MCF 10A (cell line): ENCODE results near the gene KRT83.

DNA sequence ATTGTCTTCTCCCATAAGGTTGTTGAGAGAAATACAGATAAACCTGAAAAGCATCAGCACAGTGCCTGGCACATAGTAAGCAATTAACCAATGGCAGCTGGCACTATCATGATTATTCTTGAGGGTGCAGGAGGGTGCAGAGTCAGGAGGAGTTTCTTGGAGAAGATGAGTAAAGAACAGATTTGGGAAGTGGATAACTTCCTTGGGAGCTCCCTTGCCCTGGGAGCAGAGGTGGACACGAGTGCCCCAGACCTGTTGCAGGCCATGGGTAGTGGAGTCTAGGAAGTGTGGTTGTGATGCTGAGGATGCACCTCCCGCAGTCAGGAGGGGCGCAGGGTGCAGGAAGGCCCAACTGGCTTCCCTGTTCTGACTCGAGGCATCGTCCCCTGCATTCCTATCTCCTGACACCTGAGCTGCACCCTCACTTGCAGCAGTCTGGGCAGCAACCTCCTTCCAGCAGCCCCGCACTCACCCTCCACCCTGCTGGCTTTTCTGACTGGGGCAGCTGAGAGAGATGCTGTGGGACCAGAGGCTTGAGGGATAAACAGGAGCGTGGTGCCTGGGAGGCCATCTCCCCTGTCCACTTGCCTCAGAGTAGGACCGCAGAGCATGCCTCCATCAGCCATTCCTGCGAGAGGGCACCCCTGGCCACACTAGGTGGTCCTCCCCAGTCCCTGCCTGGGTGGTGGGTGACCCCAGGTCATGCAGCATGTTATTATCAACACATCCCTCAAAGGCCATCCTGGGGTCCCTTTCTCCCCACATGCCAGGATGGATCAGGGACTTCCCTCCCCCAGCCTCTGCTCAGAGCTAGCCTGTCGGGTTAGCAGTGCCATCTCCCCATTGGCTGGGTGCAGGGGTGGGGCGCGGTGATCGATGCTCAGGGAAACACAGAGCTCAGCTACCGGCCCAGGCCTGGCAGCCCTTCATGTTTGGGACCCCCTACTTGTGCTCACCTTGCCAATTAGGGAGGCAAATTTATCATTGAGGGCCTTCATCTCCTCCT, 864 bp downstream of the KRT80 start:
- PRO-cap, result bidirectional peak, plus-strand start at position 891 of the sequence, minus-strand start at position 590 of the sequence
- RRBS, result no CpG with 5 or more reads among the region's 14 CpGs

- PRO-cap, result no peak
- RRBS, result no CpG with 5 or more reads among the region's 7 CpGs
These were observed 8.5 kb upstream of the KRT80 start for GRCh38 chr12:52200331-52200671.

DNA sequence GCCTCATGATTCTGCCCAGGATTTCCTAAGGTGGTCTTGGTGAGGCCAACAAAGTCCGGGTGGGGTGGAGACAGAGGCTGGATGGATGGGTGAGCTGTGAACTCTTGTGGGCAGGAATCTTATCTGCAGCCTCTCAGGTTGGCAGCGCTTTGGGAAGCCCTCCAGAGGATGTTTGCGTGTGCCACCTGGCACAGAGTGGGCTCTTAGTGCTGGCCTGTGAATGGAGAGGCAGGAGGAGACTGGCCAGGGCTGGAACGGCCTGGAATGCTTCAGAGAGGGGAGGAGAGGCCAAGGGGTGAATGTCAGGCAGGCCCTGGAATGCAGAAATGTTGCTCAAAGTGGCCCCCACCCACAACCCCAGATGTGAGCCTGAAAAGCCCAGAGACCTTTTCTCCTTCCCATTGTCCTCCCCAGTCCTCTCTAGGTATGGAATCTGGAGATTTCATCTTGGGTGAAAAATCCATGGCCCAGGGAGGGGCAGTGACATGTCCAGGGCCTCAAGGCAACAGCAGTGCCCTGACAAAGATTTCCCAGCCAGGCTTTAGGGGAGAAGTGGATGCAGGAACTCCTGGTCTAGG, 2.1 kb upstream of the KRT7 start:
- PRO-cap, result bidirectional peak, plus-strand start at position 272 of the sequence, minus-strand start at position 197 of the sequence
- RRBS, result no CpG with 5 or more reads among the region's 4 CpGs

DNA sequence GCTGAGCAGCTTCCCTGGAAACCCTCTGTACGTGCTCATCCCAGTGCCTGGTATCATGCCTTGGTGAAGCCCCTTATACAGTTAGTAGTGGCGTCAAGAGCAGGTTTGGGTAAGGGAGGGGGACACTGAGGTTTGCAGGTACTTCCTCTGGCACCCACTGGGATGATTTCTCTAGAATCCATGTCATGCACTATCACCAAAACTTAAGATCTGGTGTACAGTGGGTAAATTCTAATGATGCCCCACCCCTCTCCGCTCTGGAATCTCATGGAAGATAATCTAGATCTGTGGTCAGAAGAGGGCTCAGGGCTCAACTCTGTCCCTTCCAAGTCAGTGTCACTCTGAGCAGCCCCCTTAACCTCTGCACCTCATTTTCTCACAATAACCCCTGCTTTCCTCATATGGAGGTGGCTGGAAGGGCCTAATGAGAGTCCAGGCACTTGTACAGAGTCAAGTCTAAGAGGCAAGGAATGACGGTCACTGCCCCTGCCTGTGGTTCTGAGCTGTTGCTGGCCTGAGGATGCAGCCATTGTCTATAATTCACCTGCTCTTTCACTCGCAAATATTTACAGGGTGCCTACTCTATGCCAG, 19.9 kb upstream of the KRT86 start:
- PRO-cap, result unidirectional peak, plus-strand start at position 249 of the sequence; unidirectional peak, plus-strand start at position 280 of the sequence; unidirectional peak, plus-strand start at position 457 of the sequence
- RRBS, result no CpG with 5 or more reads among the region's 5 CpGs

GRCh38 chr12:52321175-52321816, at the start of gene KRT83:
Gene KRT83, minus strand, starts transcription at chr12:52321398.
- PRO-cap, result no peak
- RRBS, result 89% methylated on average over 4 of the region's 16 CpGs

DNA sequence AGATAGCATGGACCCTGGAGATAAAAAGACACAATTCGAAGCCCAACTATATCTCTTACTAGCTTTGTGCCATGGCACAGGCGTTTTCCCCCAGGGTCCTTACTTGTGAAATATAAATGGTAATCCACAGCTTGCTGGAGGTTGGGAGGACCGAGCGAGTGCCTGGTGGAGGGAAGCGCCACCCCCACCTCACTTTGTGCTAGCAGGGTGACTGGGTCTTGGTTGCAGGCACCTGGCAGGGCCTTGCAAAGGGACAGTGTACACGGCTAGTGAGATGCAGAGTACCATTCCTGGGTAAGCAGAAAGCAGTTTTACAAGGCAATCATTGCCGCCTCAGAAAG, 2.5 kb upstream of the KRT83 start:
- PRO-cap, result no peak
- RRBS, result no CpG with 5 or more reads among the region's 7 CpGs

GRCh38 chr12:52488207-52488774, 4.8 kb downstream of the KRT6A start:
- PRO-cap, result no peak
- RRBS, result no CpG with 5 or more reads among the region's 9 CpGs

- PRO-cap, result bidirectional peak, plus-strand start at chr12:52860389, minus-strand start at chr12:52860190
- RRBS, result no CpG with 5 or more reads among the region's 6 CpGs
These were observed 11.4 kb upstream of the KRT78 start for GRCh38 chr12:52859988-52860735.

- PRO-cap, result no peak
- RRBS, result no CpG with 5 or more reads among the region's 4 CpGs
These were observed 9.8 kb upstream of the KRT8 start for GRCh38 chr12:52914670-52915072.

GRCh38 chr12:53058152-53058946, 8.5 kb downstream of the TNS2 start:
- PRO-cap, result no peak
- RRBS, result no CpG with 5 or more reads among the region's 25 CpGs

DNA sequence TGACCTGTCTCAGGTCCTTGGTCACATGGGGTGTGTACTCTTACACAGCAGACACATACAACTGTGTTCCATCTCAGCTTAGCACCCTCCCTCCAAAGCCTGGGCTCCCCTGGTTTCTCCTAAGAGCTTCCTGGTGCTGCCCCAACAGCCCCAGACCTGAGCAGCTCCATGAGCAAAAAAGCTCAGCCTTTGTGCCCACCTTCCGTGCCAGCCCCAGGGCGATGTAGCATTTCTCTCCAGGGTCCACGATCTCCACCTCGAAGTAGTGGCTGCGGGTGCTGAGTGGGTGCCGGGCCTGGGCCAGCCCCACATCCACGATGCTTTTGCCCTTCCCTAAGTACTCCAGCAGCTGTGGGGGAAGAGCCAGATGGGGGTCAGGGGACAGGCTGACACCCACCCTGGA, 11.2 kb downstream of the SPRYD3 start:
- PRO-cap, result no peak
- RRBS, result no CpG with 5 or more reads among the region's 7 CpGs

DNA sequence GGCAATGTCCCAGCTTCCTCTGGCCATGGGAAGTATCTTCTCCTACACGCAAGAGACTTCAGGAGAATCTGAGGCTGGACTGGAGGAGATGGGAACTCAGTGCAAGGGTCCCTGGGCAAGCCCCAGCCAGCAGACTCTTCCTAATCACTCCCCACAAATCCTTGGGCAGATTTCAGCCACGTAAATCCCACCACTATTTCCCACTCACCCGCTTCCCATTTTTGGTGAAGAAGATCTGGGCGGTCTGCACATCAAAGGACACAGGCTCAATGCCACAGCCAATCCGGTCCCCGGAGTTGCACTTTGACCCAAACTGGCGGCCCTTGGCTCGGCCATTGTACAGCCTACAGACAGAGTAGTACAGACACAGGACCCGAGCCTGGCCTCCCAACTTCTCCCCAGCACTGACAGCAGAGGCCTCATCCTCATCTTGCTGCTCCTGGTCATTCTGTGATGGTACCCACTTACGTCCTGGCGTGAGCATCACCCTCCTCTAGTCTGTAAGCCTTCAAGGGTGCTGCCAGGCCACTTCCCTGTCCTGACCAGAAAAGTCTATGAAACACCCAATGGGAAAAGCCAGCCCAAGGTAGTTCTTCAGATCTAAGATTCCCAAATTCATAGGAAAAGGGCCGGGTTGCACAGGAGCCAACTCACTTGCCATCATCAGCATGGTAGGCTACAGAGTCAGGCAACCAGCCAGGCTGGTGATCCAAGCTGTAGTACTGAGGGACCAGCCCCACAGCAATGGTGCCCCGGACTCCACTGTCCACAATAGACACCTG, 4.6 kb downstream of the SPRYD3 start:
- PRO-cap, result no peak
- RRBS, result no CpG with 5 or more reads among the region's 13 CpGs

DNA sequence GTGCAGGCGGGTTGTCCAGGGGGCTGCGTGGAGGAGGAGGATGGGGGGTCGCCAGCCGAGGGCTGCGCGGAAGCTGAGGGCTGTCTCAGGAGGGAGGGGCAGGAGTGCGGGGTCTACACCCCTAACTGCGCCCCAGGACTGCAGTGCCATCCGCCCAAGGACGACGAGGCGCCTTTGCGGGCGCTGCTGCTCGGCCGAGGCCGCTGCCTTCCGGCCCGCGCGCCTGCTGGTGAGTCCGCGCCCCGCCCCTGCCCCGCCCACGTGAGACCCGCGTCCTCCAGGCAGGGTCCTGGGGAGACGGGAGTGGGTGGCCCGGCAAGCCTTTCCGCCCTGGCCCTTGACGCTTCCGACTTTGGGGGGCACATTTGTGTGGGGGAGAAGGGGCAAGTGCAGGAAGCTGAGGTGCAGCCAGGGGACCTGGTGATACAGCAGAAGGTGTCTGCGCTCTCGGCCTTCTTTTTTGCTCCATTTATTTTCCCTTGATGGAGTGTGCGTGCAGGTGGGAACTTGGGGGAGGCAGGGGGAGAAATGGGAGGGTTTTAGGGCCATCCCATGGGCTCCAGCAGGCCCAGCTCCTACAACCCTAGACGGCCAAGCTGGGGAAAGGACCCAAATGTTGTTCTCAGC, 469 bp downstream of the IGFBP6 start:
- PRO-cap, result bidirectional peak, plus-strand start at position 264 of the sequence, minus-strand start at position 199 of the sequence
- RRBS, result 0% methylated on average over 9 of the region's 37 CpGs

DNA sequence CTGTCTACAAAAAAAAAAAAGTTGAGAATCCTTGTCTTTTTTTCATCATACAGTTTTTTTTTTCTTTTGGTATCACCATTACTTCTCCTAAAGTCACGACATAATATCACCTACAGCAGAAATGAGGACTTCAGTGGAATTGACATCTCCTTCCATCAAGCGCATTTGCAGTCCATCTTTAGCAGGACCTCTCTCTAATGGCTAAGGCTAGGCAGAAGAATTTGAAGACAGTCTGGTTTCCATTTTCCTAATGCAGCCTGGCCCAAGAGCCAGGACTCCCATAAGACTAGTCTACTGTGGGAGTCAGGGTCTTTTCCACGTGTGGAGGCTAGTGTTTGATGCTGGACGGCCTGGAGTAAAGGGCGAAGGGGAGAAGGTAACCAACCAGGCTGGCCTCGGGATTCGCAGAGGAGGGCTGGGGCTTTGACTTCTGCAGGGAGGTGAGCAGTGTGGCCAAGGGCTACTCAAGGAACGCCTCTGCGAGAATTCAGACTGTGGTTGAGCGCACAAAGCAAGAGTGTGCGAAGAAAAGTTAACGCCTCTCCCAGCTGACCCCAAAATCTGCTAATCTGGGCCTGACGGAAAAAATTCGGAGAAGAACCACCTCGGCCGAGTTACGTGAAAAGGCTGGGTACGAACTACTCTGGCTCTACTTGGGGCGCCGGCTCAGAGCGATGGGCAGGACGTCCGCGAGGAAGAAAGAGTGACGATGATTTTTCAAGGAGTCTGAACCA, 692 bp upstream of the ZNF740 start:
- PRO-cap, result bidirectional peak, plus-strand start at position 407 of the sequence, minus-strand start at position 406 of the sequence
- RRBS, result no CpG with 5 or more reads among the region's 25 CpGs

- PRO-cap, result no peak
- RRBS, result no CpG with 5 or more reads among the region's 28 CpGs
These were observed 11.9 kb upstream of the CSAD start for GRCh38 chr12:53192208-53193352.

DNA sequence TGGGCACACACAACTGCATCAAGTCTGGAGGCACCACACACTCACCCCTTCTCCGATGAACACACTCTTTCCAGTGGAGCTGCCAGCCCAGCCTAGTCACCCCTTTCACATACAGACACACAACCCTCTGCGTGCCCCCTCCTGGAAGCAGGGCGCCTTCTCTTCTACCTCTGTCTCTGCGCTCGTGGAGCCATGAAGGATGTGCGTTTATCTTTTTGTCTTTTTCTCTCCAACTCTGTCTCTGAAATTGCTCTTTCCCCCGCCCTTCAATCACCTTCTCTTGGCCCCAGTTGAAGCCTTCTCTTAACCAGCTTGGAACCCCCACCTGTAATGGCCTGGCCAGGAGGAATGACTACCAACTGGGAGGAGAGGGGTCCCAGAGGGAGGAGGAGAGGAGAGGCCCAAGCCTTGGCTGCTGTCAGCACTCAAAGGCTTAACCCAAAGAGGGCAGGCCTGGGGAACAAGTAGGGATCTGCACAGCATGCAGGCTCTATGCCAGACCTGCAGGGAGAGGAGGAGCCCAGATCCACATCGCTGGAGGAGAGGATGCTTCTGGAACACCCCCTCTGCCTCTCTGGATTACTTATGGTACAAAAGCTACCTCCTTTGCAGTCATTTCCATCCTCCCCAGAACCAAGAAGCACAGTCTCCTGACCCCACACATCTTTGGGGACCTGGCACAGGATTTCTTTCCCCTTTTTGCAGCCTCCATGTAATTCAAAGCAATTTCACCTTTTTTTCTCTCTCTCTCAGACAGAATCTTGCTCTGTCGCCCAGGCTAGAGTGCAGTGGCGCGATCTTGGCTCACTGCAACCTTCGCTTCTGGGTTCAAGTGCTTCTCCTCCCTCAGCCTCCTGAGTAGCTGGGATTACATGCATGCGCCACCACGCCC, 6.4 kb downstream of the RARG start:
- PRO-cap, result no peak
- RRBS, result no CpG with 5 or more reads among the region's 14 CpGs

GRCh38 chr12:53232841-53233268, 846 bp upstream of the RARG start:
- PRO-cap, result no peak
- RRBS, result 0% methylated on average over 2 of the region's 8 CpGs

- PRO-cap, result bidirectional peak, plus-strand start at chr12:53324967, minus-strand start at chr12:53324865; bidirectional peak, plus-strand start at chr12:53325328, minus-strand start at chr12:53325176
- RRBS, result under 1% methylated on average over 19 of the region's 75 CpGs
These were observed 3.5 kb upstream of the AAAS start for GRCh38 chr12:53324662-53325536.

DNA sequence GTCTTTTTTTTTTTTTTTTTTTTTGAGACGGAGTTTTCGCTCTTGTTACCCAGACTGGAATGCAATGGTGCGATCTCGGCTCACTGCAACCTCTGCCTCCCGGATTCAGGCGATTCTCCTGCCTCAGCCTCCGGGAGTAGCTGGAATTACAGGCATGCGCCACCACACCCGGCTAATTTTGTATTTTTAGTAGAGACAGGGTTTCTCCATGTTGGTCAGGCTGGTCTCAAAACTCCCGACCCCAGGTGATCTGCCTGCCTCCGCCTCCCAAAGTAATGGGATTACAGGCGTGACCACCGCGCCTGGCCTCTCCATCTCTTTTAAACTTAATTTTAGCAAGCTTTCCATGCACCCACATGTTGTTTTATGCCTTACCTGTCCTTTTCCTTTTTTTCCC, 966 bp downstream of the SP1 start:
- PRO-cap, result no peak
- RRBS, result no CpG with 5 or more reads among the region's 14 CpGs

DNA sequence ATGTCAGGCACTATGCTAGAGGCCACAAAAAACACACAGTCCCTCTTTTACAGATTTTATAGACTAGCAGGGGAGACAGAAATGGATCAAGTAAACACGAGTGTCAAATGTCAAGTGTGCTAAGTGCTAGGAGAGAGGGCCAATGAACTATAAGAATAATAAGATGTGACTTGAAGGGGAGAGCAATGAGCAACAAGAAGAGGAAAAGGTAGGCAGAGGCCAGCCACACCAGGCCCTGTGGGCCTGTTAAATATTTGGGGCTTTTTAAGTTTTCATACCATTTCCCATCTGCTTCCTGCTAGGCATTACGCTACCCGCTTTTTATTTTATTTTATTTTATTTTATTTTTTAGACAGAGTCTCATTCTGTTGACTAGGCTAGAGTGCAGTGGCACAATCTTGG, 3.4 kb downstream of the AMHR2 start:
- PRO-cap, result no peak
- RRBS, result no CpG with 5 or more reads among the region's 3 CpGs